BE2C (cell line): ENCODE measurements around the gene IST1.

DNA sequence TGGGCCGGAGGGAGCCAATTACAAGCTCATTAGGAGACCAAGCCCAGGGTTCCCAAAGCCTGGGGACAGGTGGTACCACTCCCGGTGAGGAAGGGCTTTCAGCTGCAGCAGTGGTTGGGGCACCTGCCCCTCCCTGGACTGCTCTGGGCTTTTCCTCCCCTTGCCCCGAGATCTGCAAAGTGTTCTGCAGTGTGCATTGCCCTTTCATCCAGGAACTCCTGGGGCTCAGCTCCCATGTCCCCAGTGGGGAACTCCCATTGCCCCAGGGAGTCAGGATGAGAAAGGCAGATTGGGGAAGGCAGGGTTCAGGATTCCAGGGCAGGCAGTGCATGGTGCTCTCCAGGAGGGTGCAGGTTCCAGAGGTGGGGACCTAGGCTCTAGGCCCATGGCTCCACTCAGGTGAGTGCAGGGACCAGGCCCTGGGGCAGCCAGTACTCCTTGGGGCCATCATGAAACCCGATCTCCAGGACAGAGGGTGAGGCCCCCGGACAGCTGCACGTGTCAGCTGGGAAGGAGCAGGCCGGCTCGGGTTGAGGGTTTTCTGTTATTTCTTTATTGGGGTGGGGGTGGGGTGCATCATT lies 1.1 kb upstream of the MTSS2 start:
- RRBS = 80% methylated on average over 3 of the region's 8 CpGs

- RRBS = 92% methylated on average over 1 of the region's 12 CpGs
Measured at GRCh38 chr16:70689408-70690022, 3.7 kb upstream of the MTSS2 start.

GRCh38 chr16:70691625-70692302 lies 5.9 kb upstream of the MTSS2 start:
- RRBS = 51% methylated on average over 4 of the region's 17 CpGs

DNA sequence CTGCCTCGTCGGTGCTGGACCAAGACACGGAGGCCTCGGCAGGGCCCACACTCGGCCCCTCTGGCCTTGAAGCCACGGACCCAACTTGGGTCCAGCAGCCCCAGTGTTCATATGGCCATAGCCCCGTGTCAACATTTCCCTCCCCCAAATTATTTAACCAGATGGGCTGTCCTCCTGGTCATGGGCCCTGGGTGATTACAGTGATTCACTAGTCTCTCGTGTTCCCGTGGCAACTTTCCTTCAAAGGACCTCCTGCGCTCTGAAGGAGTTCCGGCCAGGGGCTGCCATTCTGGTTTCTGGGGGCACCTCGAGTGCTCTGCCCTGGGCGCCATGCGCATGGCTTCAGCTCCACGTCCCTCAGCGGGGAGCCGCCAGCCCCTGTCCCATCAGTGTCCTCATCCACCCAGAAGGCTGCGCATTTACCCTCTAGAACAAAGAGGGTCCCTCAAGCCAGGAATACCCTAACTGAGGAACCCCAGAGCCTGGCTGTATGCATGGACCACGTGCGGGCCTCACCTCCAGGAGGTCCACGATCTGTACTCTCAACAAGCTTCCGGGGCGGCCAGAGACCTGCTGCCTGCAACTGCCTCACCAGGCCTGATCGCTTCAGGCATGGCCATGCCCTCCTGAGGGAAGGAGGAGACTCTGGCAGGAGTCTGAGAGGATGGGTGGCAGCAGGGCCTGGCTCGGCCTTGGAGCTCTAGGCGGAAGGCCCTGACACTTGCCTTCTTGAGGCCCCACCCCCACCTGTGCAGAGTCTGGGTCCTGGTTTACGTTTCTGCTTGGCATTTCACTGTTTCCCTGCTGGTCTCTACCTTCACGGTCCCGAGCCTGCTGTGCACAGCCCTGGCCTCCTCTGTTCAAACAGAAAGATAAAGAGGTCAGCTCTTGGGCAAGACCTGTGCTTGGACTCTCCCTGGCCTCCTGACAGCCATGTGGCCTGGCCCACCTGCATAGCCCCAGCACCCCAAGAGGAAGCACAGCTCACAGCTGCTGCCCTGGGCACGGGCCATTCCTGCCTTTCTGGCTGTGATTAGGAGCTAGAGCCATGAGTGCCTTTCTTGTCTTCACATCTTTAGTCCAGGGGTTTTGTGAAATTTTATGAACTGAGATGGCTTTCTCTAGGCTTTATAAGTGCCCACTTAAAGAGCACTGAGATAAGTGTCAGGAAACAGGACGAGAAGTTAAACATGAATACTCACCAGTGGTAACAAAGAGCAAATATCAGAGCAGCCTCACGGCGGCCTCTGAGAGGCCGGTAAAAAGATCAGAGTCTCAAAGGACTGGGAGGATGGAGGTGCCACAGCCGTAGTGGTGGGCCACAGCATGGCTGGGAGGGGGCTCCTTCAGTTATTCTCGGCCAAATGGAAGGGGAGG lies 25.3 kb upstream of the MTSS2 start:
- RRBS = no CpG with 5 or more reads among the region's 36 CpGs

- RRBS = no CpG with 5 or more reads among the region's 14 CpGs
Measured at GRCh38 chr16:70726388-70726962, 40.6 kb upstream of the MTSS2 start.

- RRBS = no CpG with 5 or more reads among the region's 12 CpGs
Measured at GRCh38 chr16:70729820-70730493, 44.1 kb upstream of the MTSS2 start.

GRCh38 chr16:70736740-70737301 lies 51.0 kb upstream of the MTSS2 start:
- RRBS = 78% methylated on average over 6 of the region's 12 CpGs

DNA sequence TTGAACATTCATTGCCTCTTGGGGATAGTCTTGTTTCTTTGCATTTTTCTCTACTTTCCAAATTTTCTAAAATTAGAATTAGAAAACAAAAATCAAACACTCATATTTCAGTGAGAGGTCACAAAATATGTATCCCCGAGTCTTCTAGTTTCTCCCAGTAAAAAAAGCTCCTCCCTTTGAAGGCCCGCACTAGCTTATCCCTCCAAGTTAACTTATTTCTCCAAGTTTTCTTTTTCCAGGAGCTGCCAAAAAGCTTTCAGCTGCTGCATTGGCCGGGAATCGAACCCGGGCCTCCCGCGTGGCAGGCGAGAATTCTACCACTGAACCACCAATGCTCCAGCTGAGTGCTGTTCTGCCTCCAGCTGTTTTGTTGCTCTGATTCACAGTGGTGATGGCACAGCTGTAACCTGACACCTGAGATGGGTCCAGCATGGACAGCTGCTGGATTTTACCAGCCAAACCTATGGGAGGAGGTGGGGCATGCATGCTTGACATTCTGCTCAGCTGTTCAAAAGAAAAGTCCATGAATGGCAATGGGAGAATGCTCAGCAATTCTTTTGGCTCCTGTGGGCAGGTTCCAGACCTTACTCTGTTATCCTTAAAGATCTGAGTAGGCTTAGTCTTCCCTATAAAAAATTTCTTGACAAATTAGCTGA lies 22.1 kb downstream of the VAC14 start:
- RRBS = no CpG with 5 or more reads among the region's 8 CpGs

- RRBS = no CpG with 5 or more reads among the region's 10 CpGs
Measured at GRCh38 chr16:70785578-70786017, 15.4 kb downstream of the VAC14 start.

GRCh38 chr16:70789033-70789728 lies 11.8 kb downstream of the VAC14 start:
- RRBS = no CpG with 5 or more reads among the region's 13 CpGs

DNA sequence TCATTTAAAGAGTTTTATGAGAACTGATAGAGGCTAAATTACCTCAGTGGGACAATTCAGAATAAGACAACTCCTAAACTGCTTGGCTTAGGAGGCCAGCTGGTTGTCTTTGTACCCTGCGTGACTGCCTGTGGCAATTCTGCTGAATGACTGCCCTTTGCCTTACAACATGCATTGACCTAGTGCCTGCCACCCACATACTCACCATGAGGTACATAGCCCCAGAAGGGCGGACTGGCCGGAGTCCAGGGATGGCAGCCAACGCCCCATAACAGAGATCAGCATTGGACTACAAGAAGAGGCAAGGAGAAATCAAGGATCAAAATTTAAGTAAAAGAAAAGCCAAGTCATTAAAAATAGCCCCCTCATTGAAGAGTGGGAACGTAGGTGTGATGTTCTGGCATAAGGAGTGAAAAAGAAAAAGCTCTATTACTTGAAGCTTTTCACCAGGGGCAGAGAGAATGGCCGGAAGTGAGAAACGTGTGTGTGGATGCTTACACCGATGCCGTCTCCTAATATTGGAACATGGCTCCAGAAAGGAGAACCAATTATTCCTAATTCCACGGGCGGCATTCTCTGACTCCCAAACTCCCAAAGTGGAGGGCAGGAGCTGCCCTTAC lies 7.1 kb downstream of the TAT start:
- RRBS = no CpG with 5 or more reads among the region's 11 CpGs

DNA sequence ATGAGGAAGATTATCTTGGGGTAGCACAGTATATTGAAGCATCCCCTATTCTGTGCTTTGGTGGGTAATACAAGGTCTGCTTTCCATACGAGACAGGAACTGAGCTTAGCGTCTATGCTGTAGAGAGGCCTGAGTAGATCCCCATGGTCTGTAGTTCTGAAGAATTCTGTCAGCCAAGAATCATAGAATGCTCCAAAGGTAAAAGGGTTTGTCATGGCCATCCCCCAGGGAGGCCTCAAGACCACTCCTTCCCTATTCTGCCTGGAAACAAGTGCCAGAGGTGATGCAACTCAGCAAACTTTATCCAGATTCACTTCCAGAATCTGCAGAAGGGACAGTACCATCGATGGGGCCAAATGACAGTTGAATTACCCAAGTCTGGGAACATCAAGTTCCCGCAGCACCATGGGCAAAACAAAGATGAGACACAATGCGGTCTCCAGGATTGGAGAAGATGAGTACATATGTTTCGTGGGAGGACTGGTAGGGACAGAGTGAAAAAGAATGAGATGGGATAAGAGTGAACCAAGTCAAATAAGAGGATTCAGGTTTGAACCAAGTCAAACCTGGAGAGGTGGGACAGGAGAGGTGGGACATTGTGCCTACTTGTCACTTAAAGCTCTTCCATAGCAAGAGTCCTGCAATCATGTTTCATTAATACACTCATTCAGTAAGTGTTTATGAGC lies 13.7 kb upstream of the TAT start:
- RRBS = no CpG with 5 or more reads among the region's 6 CpGs

DNA sequence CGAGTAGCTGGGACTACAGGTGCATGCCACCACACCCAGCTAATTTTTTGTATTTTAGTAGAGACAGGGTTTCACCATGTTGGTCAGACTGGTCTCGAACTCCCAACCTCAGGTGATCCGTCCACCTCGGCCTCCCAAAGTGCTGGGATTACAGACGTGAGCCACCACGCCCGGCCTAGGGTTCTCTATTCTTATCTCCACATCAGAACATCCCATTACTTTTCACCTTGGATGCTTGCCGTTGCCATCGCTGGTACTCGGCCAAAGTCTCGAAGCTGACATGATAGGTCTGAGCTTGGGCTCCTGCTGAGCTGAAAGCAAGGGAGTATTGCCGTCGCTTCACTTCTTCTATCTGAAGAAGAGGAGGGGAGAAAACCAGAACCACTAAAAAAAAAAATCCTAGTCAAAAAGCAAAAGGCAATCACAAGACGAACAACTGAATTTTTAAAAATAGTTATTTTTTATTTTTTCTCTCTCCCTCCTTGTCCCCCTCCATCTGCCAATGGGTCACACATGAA lies 40.2 kb downstream of the PHLPP2 start:
- RRBS = no CpG with 5 or more reads among the region's 14 CpGs

DNA sequence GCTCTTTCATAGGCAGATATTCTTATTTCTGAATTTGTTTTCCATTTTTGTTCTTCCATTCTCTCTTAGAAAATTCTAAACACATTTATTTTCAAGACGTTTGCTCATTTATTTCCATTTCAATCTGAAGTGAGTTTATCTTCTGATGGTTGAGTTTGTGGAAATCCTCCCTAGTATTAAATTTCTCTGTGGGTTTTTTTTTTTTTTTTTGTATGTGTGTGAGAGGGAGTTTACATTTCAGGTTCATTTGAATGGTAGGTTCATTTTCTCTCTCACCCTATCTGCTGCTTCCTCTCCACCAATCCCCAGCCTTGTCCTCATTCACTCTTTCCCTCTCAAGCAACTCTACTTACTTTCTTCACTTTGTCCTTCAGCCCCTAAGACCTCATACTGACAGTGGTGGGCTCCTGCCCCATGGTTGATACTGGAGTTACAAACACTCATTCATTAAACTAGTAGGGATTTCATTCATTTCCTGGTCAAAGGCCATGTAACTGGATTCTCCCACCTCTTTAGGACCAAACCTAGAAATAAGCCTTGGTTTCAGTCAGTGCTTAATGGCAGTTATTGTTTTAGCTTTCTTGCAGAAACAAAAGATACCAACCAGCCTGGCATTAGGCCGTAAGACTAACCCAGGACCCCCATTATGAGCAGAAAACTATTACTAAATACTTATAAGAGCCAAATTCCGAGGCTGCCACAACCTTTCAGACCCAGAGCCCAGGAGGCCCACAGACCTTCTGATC lies 35.9 kb downstream of the PHLPP2 start:
- RRBS = no CpG with 5 or more reads among the region's 3 CpGs

- RRBS = no CpG with 5 or more reads among the region's 11 CpGs
Measured at GRCh38 chr16:71816532-71817087, 8.0 kb upstream of the AP1G1 start.

DNA sequence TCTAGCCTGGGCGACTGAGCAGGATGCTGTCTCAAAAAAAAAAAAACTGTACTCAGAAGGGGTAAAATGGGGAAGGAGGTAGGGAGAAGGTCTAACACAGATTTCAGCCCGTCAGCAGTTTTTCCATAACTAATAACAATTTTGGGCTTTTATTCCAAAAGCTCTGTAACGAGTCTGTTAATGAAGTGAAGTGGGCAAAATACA lies 10.8 kb downstream of the ZNF821 start:
- RRBS = no CpG with 5 or more reads among the region's 3 CpGs

GRCh38 chr16:71894864-71895648 lies at the start of gene IST1:
Gene IST1 (plus strand): TSS chr16:71895531.
- RRBS = under 1% methylated on average over 9 of the region's 67 CpGs

- RRBS = no CpG with 5 or more reads among the region's 5 CpGs
Measured at GRCh38 chr16:72091093-72091612, 2.3 kb downstream of the TXNL4B start.

- RRBS = no CpG with 5 or more reads among the region's 28 CpGs
Measured at GRCh38 chr16:72098702-72099369, 5.2 kb downstream of the DHX38 start.

GRCh38 chr16:72099370-72100154 lies 5.9 kb downstream of the DHX38 start:
- RRBS = no CpG with 5 or more reads among the region's 19 CpGs